Spinal cord (tissue), 3 donors: ENCODE measurements around a stretch of chr12.

GRCh38 chr12:106903401-106903927 lies 52.2 kb upstream of the TMEM263 start:
- PRO-cap, result no peak
- RAMPAGE, long total RNA, result no peak

DNA sequence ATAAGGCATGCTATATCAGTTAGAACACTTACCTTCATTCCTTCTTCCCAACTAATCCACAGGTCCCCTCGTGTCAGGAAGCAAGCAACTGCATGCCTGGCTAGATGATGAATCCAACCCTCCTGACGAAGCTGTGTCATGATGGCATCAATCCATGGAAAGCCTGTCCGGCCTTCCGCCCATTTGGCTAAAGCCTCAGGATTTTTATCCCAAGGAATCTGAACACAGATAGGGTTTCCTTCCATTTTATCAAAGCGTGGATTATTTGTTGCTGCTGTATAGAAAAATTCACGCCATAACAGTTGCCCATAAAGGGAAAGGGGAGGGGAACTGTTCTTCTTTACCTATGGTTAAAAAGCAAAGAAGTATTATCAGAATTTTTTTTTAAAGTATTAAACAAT lies 12.6 kb upstream of the MTERF2 start:
- PRO-cap, result no peak
- RAMPAGE, long total RNA, result no peak

DNA sequence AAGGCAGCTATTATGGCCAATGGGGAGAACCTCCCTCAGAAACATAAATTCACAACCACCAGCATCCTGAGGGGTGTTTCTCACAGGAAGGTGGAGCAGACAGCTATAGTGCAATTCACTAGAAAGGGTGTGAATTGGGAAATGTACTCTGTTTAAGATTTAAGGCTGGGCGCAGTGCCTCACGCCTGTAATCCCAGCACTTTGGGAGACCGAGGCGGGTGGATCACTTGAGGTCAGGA lies 85.5 kb upstream of the CRY1 start:
- PRO-cap, result no peak
- RAMPAGE, long total RNA, result no peak

GRCh38 chr12:107329464-107329946 lies 11.3 kb downstream of the ABTB3 start:
- PRO-cap, result no peak
- RAMPAGE, long total RNA, result no peak

DNA sequence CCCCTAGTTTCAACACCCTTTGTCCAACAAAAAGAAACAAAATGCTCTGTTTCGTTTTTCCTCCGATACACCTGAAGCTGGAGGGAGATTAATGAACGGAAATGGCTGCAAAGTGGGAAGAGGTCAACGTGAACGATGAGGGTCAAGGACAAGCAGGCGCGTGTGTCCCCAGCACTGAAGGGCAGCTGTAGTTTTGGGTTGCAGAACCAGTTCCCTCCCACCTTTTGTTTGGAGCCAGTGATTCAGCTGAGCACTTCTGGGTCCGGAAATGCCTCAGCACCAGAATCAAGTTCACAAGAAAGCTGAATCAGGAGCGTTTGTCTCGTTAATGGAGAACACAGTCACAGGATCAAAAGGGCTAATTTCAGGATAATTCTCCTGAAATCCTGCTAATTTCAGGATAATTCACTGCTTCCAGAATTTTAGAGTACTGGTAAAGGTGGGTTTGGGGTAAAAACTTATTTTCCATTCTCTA lies 51.0 kb upstream of the PWP1 start:
- PRO-cap, result no peak
- RAMPAGE, long total RNA, result no peak

GRCh38 chr12:108288766-108289621 lies 50.1 kb downstream of the CMKLR1 start:
- PRO-cap, result no peak
- RAMPAGE, long total RNA, result no peak

GRCh38 chr12:108305989-108306565 lies 33.0 kb downstream of the CMKLR1 start:
- PRO-cap, result no peak
- RAMPAGE, long total RNA, result no peak

DNA sequence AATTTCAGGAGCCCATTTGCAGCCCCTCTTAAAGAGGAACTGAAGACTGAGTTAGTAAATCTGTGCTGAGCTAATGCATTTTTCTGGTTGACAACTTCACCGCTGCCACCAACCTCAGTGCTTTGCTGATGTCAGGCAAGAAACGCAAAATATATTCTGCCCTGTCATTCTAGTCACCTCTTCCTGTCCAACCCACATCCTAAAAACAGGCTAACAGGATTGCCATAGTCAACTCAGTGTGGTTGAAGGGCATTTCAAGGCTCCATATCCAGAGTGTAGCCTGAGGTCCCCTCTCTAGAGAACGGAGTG lies 59.3 kb upstream of the FICD start:
- PRO-cap, result no peak
- RAMPAGE, long total RNA, result no peak

DNA sequence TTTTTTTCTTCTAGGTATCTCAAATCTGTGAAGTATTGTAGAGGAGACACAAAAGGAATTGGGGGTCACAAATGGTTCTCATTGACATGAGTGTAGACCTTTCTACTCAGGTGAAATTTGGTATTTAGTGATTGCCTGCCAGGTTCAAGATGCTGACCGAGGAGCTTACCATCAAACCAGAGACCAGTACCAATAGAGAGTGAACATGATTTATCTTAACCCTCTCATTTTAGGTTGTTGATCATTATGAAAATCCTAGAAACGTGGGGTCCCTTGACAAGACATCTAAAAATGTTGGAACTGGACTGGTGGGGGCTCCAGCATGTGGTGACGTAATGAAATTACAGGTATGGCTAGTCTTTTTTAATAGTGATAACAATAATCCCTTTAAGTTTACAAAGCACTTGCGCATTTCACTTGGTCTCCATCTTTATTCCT lies 1.7 kb downstream of the ISCU start:
- PRO-cap, result no peak
- RAMPAGE, long total RNA, result no peak

DNA sequence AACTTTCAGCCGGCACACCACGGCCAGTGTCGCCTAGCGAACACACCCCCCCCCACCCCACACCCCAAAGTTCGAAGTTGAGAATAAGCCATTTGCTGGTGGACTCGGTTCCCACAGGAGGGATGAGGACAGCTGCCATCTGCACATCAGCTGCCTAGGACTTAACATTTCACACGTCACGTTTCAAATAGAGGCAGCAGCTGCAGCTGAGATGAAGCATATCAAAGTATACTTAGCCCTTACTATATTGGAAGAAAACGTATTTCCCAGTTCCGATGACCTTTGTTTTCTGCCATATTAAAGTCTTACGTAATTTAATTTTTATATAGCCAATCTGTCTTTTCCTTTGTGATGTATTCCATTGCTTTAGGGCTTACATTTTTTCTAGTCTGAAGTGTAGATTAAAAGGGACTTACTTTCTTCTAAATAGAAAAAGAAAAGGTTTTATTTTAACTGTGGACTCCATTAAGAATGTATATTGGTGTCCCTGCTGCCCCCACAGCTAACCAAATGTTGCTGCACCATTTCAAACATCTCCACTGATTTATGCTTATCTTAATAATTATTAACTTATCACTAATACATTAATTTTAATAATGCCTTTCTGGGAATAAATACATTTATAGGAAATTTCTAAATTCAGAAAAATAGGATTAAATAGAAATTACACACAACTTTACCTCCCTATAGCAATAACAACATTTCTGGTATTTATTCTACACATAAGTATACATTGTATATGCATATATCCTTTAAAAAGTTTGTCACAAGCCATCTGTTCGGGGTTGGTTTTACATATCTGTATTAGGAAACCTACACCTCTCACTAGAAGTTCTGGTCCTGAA lies 9.1 kb upstream of the SELPLG start:
- PRO-cap, result no peak
- RAMPAGE, long total RNA, result no peak

GRCh38 chr12:108690697-108691328 lies 40.5 kb downstream of the CORO1C start:
- PRO-cap, result no peak
- RAMPAGE, long total RNA, result no peak

DNA sequence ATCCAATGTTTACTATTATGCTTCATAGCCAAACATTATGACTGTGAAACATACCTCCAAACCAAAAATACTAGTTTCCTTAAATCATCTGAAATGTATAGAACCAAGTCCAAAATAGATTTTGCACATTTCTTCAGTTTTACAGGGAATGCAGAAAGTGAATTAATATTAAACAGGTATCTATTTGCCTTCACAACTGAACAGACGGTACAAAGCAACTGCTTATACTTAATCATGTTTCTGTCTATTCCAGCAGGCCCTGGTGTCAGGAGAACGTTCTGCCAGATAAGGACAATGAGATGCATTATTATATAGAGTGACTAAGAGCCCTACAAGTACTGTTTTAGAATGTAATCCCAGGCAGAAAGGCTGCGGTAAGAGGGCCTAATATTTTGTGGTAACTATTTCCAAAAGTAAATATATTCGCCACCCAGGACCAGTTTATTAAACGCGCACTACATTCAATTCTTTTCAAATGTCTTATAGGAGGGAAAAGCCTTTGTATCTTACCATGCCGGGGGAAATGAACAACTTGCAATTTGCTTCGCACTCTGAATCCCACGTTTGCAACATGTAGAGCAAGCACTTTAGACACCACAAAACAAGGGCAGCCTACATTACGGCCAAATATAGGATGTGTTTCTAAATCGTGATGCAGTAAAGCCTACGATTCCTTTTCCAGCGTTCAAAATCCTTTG lies 1.5 kb downstream of the CORO1C start:
- PRO-cap, result no peak
- RAMPAGE, long total RNA, result no peak

- PRO-cap, result no peak
- RAMPAGE, long total RNA, result no peak
Measured at GRCh38 chr12:108825985-108826837, 31.2 kb downstream of the SSH1 start.

GRCh38 chr12:108833800-108834084 lies 23.6 kb downstream of the SSH1 start:
- PRO-cap, result no peak
- RAMPAGE, long total RNA, result no peak

DNA sequence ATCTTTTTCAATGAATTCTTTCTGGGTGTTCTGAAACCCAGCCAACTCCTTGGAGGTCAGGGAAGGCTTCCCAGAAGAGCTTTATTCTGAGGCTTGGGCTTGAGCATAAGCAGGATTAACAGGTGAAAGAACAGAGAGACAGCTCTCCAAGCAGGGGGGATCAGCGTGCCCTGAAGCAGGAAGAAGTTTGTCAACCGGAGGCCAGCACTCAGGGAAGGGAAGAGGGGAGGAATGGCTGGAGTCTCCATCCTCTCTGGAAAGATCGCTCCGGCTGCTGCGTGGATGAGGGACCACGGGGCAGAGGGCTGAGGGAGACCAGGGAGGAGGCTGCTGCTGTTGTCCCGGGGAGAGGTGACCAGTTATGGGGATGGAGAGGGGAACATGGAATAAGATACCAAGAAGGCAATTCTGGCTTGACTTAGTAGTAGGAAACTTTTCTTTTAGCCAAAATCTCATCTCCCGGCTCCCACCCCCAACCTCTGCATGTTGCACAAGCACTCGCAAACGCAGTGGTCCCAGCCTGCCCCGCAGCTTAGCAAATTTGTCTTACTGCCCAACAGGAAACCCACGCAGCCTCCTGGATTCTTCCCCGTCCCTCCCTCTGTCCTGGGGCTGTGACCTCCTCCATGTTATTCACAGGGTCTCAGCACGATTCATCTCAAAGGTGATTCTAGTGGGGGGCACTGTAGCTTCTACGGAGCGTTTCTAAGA lies 1.1 kb upstream of the SSH1 start:
- PRO-cap, result no peak
- RAMPAGE, long total RNA, result no peak

DNA sequence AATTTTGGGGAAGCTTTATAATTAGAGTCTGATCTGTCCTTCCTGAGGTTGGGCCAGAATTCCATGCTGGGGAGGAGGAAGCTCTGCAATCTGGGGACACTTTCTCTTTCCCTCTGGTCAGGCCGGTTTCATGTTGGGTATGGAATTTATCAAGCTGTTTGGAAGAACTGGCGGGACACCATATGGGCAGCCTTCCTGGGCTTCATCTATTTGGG lies 54.4 kb downstream of the SVOP start:
- PRO-cap, result no peak
- RAMPAGE, long total RNA, result no peak

DNA sequence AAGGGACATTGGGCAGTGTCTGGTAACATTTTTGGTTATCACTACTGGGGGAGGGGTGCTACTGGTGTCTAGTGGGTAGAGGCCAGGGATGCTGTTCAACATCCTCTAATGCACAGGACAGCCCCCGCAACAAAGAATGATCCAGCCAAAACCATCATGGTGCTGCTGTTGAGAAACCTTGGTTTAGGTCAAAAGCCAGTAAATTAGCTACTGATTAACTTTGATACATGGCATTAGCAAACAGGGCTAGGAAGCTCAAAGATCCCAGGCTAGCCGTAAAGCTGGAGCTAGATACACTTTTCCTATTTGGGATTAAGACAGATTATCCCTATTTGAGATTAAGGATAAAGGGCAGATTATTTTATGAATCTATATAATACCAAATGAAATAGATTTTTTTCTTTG lies 8.8 kb downstream of the ALKBH2 start:
- PRO-cap, result no peak
- RAMPAGE, long total RNA, result no peak

- PRO-cap, result no peak
- RAMPAGE, long total RNA, result no peak
Measured at GRCh38 chr12:109124817-109125479, 8.6 kb downstream of the ACACB start.

- PRO-cap, result no peak
- RAMPAGE, long total RNA, result no peak
Measured at GRCh38 chr12:109139201-109140321, 23.2 kb downstream of the ACACB start.

- PRO-cap, result no peak
- RAMPAGE, long total RNA, result no peak
Measured at GRCh38 chr12:109143763-109143962, 27.3 kb downstream of the ACACB start.